Measurements from ENCODE around the genes IQCJ-SCHIP1 and KPNA4.

- RRBS = no CpG with 5 or more reads among the region's 15 CpGs
Measured at GRCh38 chr3:157160421-157160651, 389 bp upstream of the CCNL1 start.

DNA sequence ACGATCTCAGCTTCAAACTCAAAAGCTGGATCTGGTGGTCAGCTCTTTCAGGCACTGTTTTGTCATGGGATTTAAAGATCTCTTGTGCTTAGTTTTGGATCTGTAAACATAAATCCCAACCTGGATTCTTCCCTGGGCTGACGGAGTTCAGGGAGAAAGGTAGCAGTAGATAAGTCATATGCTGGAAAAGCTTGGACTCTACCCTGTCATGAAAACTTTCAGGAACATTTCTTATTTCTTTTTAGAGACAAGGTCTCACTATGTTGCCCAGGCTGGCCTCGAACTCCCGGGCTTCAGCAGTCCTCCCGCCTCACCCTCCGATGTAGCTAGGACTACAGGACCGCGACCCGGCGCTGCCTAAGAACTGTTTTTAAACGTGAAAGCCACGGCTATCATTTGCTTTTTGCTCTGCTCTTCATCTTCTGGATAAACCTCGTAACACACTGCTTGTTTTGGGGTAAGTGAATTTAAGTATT lies 14.2 kb upstream of the CCNL1 start:
- RRBS = 8% methylated on average over 6 of the region's 13 CpGs

- RRBS = no CpG with 5 or more reads among the region's 5 CpGs
Measured at GRCh38 chr3:157248436-157249091, 88.6 kb upstream of the CCNL1 start.

DNA sequence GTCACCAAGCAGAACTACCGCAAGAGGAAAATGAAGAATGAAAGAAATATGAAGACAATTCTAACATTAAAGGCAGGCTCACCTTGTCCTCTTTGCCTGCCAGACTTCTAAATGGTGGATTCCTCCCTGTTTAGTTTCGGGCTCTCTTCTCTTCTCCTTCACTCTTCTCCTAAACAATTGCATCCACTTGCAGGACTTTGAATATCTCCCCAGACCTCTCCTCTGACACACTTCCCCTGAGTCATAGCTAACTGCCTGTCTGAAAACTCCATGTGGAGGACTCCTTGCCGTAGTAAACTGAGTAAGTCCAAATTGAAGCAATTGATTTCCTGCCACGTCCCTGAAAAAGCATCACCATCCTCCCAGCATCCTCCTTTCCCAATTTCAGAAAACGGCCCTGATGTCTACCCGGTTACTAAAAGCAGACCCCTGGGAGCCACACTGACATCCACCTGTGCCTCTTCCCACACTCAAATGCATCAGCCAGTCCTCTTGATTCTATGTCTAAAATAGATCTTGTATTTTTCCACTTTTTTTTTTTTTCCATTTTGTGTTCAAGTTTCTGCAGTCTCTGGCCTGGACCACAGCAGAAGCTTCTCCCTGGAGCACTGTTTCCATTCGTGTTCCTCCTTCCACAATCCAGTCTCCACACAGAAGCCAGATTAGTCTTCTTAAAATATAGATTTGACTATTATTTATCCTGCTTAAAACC lies 30.4 kb upstream of the VEPH1 start:
- RRBS = no CpG with 5 or more reads among the region's 7 CpGs

DNA sequence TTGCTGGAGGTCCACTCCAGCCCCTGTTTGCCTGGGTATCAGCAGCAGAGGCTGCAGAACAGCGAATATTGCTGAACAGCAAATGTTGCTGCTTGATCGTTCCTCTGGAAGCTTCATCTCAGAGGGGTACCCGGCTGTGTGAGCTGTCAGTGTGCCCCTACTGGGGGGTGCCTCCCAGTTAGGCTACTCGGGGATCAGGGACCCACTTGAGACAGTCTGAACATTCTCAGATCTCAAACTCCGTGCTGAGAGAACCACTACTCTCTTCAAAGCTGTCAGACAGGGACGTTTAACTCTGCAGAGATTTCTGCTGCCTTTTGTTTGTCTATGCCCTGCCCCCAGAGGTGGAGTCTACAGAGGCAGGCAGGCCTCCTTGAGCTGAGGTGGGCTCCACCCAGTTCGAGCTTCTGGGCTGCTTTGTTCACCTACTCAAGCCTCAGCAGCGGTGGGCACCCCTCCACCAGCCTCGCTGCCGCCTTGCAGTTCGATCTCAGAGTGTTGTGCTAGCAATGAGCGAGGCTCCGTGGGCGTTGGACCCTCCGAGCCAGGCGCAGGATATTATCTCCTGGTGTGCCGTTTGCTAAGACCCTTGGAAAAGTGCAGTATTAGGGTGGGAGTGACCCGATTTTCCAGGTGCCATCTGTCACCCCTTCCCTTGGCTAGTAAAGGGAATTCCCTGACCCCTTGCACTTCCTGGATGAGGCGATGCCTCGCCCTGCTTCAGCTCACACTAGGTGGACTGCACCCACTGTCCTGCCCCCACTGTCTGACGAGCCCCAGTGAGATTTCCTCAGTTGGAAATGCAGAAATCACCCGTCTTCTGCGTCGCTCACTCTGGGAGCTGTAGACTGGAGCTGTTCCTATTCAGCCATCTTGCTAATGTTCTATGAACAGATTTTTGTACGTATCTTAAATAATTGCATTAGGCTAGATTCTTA lies 219.9 kb downstream of the RSRC1 start:
- RRBS = no CpG with 5 or more reads among the region's 25 CpGs

GRCh38 chr3:158703337-158703966 lies 28.8 kb downstream of the RARRES1 start:
- RRBS = no CpG with 5 or more reads among the region's 2 CpGs

- RRBS = no CpG with 5 or more reads among the region's 6 CpGs
Measured at GRCh38 chr3:158809552-158810230, 7.8 kb downstream of the MFSD1 start.

- RRBS = no CpG with 5 or more reads among the region's 6 CpGs
Measured at GRCh38 chr3:158810806-158811501, 9.1 kb downstream of the MFSD1 start.

- RRBS = no CpG with 5 or more reads among the region's 2 CpGs
Measured at GRCh38 chr3:158817889-158818443, 16.1 kb downstream of the MFSD1 start.

DNA sequence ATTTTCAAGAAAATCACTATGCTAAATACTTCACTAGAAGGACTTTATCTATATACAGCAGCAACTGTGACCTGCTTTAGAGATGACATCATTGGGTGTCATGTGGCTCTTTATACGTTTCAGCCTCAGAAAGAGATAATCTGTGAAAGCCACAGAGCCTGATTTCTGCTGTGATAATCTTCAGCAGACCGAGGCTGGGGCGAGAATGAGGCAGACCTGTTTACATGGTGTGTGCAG lies at the start of gene IQCJ-SCHIP1:
Gene IQCJ-SCHIP1 (plus strand): TSS at position 128 of the 237 bp plus-strand sequence.
- RRBS = no CpG with 5 or more reads among the region's 3 CpGs

DNA sequence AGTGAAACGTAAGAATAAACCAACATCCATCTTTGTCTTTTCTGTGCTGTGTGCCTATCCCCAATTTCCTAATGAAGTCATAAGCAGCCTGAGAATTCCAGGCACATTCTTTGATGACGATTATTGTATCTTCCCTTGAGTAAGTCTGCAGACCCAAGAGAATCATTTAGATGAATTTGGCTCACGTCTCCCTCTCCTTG lies 331.1 kb downstream of the IQCJ-SCHIP1 start:
- RRBS = no CpG with 5 or more reads among the region's 3 CpGs

DNA sequence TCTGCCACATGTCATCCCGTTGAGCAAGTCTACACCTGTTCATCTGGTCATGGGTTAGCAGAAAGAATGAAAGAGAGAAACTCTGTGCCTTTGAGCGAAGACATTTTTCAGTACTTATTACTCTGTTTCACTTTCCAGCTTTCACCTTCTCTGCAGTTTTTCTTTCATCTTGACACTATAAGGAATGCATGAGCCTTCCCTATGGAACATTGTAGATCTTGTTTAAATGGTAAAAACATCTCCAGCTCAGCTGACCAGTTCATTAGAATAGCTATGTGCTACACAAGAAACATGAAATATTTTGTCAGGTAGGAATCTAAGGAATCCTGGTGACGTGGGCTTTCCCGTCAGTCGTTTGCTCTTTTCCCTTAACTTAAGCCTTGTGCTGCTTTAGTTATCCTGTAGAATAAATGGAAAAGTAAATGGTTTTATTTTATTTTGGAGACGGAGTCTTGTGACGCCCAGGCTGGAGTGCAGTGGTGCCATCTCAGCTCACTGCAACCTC lies 440.9 kb upstream of the C3orf80 start:
- RRBS = no CpG with 5 or more reads among the region's 7 CpGs

GRCh38 chr3:159840875-159841398 lies 384.3 kb upstream of the C3orf80 start:
- RRBS = no CpG with 5 or more reads among the region's 3 CpGs

- RRBS = no CpG with 5 or more reads among the region's 2 CpGs
Measured at GRCh38 chr3:159872391-159872885, 352.8 kb upstream of the C3orf80 start.

DNA sequence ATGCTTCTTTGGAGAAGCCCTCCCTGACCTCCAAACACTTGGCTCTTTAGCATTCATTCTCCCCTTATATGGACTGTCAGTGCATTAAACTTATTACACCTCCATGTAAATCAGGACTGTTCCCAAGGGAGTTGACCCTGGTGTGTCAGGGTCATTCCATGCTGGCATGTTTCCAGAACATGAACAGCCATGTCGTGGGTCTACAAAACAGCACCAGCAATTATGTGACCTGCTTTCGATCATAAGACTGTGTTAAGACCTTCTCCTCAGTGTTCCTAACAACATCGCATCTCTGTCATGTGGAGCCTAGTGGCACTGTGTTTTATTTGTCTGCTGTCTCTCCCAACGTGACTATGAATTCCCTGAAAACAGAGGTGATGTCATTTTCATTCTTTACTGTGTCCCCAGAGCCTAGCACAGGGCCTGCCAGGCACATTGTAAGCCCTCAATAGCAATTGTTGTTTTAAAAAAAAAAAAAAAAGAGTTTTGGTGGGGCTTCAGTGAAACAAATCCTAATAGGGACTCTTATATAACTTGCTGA lies 330.9 kb upstream of the C3orf80 start:
- RRBS = no CpG with 5 or more reads among the region's 4 CpGs

GRCh38 chr3:160561170-160561773 lies 4.1 kb downstream of the KPNA4 start:
- RRBS = no CpG with 5 or more reads among the region's 2 CpGs

DNA sequence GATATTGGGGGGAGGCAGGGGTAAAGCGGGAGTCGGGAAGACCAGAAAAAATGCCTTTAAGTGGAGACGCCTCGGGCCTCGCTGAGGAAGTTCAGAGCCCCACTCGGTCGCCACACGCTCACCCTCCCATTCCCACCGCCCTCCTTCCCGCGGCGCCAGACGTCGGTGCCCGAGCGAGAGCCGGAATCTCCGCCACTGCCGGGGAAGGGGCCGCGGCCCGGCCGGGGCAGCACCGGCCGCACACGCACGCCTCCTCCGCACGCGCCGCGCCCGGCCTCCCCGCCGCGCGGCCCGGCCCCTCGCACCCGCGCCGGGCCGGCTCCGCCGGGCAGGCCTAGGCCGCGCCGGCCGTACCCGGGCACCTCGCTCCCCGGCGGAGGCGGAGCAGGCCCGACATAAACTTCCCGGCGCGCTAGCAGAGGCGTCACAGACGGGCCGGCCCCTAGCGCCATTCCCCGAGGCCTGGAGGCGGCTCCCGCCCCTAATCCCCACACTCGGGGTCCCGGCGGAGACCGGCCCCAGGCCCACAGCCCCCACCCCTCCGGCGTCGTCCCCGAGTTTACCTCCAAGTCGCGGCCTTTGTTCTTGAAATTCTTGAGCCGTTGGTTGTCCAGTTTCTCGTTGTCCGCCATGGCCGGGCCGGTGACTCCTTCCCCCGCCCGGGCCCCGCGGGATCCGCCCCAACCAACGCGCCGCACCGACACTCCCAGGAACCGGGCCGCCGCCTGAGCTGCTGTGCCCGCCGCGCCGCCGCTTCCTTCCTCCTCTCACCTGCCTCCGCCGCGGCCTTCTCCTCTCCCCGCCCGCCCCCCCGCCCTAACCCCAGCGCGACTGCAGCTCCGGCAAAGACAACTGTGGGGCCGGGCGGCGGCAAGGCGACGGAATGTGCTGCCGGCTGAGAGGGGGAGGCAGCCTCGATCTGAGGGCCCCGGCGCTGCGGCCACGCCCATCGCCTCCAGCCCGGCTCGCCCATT lies at the start of gene KPNA4:
Gene KPNA4 (minus strand): TSS at position 921 of the 974 bp plus-strand sequence.
- RRBS = under 1% methylated on average over 31 of the region's 120 CpGs

DNA sequence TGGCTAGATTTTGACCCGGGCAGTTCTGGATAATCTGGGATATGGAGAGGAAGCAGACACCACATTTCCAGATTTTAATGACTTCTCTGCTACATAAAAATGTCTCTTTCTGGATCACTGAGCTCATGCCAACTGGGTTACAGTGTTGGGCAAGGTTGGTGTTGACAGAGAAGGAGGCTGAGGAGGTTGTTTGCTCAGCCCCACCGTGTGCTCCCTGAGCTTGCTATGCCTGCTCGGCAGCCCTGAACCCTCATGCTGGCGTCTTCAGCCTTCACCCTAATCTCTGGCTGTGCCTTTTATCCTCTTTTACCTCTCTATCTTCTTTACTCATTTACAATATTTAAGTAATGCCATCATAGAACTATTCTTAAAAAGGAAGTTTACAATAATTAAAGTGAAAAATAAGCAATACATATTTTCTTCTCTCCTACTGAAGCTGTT lies 53.0 kb upstream of the KPNA4 start:
- RRBS = no CpG with 5 or more reads among the region's 4 CpGs

GRCh38 chr3:160666117-160666419 lies 10.9 kb upstream of the ARL14 start:
- RRBS = no CpG with 5 or more reads among the region's 1 CpG

GRCh38 chr3:160678391-160679011 lies 1.5 kb downstream of the ARL14 start:
- RRBS = no CpG with 5 or more reads among the region's 4 CpGs